HT-29 (cell line): Measurements from ENCODE around the genes ZNF609 and IGDCC3.

GRCh38 chr15:64459947-64461096, at the start of gene ZNF609:
TSS of gene ZNF609 (plus strand) at chr15:64460578.
- RAMPAGE, long total RNA = no peak

- RAMPAGE, long total RNA = no peak
Measured at GRCh38 chr15:64499189-64500180, 39.1 kb downstream of the ZNF609 start.

GRCh38 chr15:64507068-64507845, 46.9 kb downstream of the ZNF609 start:
- RAMPAGE, long total RNA = no peak

GRCh38 chr15:64683792-64684185, 91.6 kb downstream of the RBPMS2 start:
- RAMPAGE, long total RNA = no peak

DNA sequence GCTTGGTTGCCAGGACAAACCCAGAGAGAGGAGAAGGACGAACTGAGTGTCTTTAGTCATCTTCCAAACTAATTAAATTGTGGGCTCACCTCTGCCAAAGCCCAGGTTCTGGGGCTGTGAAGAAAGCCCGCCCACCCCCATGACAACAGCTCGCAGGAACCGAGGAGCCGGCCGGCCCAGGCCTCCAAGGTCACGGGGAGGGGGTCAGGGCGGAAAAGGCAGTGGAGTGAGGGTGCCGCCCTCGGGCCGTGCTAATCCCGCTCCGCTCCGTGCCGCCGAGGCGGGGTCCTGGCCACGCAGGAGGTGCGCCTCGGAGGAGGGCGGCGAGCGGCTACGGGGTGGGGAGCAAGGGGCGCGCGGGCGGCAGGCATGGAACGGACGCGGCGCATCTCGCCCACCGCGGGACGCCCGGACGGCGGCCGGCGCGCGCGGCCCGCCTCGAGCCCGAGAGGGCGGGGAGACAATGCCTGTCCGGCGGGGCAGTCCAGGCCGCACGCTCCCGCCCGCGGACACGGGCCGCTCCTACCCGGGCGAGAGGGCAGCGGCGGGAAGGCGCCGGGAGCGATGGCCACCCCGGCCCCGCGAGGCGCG, 727 bp downstream of the RBPMS2 start:
- RAMPAGE, long total RNA = no peak

DNA sequence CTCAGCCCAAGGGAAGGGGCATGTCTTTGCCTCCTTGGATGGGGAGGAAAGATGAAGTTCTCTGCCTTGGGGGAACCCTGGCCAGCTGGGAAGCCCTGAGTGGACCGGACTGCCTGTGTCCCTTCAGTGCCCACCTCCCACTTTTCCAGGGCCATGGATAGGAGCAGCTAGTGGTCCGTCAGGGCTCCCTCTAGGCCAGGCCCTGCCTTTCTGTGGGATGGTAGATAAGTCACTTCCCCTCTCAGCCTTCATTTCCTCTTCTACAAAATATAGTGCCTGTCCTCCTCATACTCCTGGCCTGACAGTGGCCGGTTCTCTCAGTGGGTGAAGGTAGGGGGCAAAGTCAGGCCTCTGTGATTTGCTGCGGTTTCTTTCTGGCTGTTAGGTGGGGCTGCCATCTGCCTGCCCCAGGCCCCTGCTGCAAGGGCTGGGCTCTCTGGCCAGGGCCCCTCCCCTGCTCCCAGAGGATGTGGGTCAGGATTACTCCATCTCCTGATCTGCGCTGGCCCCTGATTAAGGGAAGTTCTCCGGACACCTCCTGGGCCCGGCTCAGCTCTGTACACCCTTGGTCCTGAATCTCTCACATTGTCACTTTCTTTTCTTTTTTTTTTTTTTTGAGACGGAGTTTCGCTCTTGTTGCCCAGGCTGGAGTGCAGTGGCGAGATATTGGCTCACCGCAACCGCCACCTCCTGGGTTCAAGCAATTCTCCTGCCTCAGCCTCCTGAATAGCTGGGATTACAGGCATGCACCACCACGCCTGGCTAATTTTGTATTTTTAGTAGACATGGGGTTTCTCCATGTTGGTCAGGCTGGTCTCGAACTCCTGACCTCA, 1.5 kb downstream of the PLEKHO2 start:
- RAMPAGE, long total RNA = no peak

- RAMPAGE, long total RNA = no peak
Measured at GRCh38 chr15:64848434-64848818, 6.7 kb downstream of the PLEKHO2 start.

- RAMPAGE, long total RNA = no peak
Measured at GRCh38 chr15:64883097-64883622, 28.5 kb upstream of the ANKDD1A start.

DNA sequence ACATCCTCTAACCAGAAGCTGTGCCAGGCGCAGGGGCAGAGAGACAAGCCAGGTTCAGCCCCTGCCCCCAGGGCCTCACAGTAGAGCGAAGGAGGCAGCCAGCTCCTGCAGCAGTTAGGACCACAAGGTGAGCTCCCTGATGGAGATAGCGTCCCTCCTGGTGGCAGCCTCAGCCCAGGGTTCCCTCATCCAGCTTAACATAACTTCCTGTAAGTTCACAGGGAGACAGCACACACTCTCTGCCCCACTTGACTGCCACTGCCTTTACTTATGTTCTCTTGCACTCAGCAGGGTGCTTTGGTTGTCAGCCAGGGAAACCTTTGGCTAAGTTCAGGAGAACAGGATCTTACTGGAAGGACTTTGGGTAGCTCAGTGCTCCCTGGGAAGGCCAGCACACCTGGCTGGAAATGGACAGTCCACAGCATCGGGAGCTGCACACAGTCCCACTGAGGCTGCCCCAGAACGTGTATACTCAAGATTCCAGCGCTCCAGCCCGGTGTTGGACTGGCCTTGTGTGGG, 10.9 kb downstream of the KBTBD13 start:
- RAMPAGE, long total RNA = no peak

DNA sequence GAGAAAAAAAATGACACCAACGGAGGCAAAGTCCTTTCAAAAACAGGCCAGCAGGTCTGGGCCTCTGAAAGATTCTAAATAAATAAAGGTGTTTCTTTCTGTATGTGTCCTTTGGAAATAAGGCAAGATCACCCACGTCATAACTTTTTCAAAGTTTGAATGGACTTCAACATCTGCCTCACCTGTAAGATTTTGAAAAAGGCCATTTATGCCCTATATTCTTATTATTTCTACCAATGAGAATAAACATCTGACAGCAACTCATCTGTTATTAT, 4.9 kb downstream of the CLPX start:
- RAMPAGE, long total RNA = no peak

- RAMPAGE, long total RNA = no peak
Measured at GRCh38 chr15:65262821-65263430, 23.8 kb downstream of the PARP16 start.

DNA sequence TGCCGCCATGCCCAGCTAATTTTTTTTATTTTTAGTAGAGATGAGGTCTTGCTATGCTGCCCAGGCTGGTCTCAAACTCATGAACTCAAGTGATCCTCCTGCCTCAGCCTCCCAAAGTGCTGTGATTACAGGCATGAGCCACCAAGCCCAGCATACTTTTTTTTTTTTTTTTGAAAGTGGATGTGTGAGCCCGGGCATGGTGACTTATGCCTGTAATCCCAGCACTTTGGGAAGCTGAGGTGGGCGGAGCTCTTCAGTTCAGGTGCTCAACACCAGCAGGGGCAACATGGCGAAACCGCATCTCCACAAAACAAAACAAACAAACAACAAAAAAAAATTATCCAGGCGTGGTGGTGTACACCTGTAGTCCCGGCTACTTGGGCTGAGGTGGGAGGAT, 12.6 kb downstream of the PARP16 start:
- RAMPAGE, long total RNA = no peak

- RAMPAGE, long total RNA = no peak
Measured at GRCh38 chr15:65377938-65378309, at the start of gene IGDCC3. TSS of gene IGDCC3 (minus strand) at chr15:65378002.

DNA sequence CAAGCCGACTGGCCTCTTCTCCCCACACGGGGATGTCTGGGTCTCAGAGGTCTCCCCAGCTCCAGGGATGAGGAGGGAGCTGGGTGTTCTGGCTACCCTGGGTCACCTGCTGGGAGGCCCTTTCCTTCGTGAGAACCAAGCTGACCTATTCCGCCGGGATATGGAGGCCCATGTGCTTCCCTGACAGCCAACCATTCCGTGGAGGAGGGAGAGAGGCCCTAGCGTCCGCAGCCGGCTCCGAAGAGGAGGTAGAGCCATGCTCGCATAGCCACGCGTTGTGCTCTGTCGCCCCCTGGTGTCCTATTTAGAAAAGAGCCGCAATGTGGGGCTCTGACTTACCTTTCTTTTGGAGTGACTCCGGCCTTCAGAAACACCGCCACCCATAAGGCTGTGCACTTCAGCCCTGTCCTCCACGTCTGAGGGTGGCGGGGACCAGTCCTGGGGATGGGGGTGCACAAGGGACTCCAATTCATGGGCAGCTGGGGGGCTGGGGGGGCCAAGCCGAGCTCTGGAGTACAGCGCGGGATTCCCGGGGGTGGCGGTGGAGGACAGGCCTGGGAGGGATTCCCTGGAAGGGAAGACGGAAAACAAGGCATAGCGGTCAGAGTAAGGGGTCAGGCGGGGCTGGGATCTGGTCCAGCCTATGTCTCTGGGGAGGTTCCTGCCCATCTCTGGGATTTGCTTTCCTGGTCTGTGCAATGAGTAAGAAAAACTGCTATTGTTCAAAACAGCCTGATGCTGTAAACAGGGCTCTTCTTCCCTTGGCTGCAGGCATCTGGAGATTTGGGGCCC, 7.9 kb upstream of the IGDCC3 start:
- RAMPAGE, long total RNA = no peak

GRCh38 chr15:65625420-65626117, 3.8 kb downstream of the SLC24A1 start:
- RAMPAGE, long total RNA = no peak

GRCh38 chr15:65837662-65837996, 31.7 kb upstream of the RAB11A start:
- RAMPAGE, long total RNA = no peak

DNA sequence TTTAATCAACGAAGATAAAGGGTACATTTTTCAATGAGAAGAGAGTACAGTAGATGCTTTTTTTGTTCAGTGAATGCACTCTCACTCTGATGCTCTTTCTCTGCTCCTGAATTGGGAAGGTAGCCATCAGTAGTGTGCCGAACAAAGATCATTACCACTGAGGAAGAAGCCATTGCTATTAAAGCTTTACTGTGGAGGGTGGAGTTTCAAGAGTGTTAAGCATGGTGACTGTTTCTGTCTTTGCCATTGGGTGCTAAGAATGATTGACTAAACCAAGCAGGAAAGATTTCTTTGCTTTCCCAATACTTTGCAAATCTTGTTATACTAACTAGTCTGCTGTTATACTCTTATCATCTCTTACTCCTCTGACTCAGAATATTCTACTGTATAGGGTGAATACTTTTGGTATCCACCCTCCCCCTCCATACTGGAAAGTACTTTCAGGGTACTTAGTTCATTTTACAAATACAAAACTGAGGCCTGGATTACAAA, 1.6 kb downstream of the RAB11A start:
- RAMPAGE, long total RNA = no peak

- RAMPAGE, long total RNA = no peak
Measured at GRCh38 chr15:66252990-66253550, 480 bp downstream of the MEGF11 start.

DNA sequence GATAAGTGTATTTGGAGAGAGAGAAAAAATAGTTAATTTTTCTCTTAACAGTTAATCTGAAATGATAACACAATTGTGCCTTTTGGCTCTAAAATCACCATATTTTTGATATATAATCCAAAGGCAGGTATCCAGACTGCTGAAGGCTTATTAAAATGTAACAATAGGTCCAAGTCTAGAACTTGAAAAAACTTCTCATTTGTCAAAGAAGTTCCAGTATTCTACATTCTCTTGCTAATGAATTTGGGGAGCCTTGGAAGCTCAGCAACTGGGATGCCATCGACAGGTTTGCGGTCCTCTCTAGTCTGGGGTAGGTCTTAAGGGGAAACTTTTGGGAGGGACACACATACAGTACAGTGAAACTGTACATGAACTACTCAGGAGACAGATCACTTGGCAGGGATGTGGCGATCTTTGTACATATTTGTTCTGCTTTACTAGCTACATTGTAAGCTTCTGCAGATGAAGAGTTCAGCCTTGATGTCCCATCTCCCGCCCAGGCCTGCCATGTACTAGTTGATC, 23.8 kb downstream of the MAP2K1 start:
- RAMPAGE, long total RNA = no peak

- RAMPAGE, long total RNA = no peak
Measured at GRCh38 chr15:66436602-66437165, 50.0 kb downstream of the MAP2K1 start.